ENCODE measurements around the gene ZNF229.

DNA sequence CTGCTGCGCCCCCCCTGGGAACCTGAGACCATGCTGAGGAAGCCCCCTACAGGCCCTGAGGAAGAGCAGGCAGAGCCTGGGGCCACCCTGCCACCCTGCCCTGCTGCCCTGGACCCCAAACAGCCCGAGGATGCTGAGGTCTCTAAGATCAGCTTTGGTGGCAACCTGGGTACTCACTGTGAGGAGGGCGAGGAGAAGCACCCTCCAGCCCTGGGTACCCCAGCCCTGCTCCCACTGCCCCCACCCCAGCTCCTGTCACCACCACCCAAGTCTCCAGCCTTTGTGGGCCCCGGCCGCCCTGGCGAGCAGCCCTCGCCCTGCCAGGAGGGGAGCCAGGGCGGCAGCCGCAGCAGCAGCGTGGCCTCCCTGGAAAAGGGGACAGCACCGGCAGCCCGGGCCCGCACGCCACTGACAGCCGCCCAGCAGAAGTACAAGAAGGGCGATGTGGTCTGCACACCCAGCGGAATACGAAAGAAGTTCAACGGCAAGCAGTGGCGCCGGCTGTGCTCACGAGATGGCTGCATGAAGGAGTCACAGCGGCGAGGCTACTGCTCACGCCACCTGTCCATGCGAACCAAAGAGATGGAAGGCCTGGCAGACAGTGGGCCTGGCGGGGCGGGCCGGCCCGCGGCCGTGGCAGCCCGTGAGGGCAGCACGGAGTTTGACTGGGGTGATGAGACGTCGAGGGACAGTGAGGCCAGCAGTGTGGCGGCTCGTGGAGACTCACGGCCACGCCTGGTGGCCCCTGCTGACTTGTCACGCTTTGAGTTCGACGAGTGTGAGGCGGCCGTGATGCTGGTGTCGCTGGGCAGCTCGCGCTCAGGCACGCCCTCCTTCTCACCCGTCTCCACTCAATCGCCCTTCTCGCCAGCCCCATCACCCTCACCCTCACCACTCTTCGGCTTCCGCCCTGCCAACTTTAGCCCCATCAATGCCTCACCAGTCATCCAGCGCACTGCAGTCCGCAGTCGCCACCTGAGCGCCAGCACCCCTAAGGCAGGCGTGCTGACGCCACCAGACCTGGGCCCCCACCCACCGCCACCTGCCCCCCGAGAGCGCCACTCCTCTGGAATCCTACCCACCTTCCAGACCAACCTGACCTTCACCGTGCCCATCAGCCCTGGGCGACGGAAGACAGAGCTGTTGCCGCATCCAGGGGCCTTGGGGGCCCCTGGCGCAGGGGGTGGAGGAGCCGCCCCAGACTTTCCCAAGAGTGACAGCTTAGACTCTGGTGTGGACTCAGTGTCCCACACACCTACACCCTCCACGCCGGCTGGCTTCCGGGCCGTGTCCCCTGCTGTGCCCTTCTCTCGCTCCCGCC, 4.2 kb downstream of the CIC start:
- PRO-cap: no peak

- PRO-cap: no peak
These were observed 16.4 kb downstream of the CIC start for GRCh38 chr19:42285437-42285828.

DNA sequence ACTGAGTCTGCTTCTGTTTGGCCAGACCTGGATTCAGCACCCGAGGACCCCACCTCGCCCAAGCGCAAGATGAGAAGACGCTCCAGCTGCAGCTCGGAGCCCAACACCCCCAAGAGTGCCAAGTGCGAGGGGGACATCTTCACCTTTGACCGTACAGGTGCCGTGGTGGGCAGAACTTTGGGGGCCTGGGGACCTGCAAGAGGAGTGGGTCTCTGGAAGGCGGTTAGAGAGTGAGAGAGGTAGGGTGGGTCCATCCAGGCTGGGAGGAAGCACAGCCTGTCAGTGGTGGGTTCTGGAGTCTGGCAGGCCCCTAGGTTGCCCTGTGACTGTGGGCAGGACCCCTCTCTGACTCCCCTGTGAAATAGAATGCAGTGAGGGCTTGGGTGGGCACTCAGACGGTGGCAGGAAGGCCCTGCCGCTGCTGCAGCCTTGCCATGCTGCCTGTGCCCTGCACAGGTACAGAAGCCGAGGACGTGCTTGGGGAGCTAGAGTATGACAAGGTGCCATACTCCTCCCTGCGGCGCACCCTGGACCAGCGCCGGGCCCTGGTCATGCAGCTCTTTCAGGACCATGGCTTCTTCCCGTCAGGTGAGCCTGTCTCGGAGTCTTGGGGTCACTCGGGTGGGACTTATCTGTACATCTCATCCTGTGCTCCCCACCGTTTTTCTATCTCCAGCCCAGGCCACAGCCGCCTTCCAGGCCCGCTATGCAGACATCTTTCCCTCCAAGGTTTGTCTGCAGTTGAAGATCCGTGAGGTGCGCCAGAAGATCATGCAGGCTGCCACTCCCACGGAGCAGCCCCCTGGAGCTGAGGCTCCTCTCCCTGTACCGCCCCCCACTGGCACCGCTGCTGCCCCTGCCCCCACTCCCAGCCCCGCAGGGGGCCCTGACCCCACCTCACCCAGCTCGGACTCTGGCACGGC, 7.5 kb upstream of the PRR19 start:
- PRO-cap: no peak

DNA sequence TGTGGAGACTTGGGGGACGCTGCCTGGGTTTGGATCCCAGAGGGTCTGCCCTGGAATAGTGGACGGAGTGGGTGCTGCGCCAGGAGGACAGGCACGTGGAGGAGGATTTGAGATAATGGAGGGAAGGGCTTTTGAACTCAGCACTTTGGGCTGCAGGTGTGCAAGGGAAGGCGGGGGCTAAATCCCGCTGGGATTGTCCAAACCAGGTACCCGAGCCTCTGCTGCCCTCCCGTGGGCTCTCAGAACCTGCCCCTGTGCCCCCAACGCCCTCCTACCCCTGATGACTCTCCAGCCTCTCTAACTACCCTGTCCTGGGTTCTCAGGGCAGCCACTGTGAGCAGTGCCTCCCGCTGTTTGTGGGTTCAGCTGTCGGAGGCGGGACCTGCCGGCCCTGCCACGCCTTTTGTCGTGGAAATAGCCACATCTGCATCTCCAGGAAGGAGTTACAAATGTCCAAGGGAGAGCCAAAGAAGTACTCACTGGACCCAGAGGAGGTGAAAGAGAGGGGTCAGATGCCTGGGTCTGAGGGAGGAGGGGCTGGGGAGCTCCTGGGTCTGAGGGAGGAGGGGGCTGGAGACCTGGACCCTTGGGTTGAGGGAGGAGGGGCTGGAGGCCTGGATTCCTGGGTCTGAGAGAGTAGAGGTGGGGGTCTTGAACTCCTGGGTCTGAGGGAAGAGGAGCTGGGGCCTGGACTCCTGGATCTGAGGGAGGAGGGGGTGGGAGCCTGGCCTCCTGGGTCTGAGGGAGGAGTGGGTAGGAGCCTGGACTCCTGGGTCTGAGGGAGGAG, 20.0 kb downstream of the CNFN start:
- PRO-cap: no peak

DNA sequence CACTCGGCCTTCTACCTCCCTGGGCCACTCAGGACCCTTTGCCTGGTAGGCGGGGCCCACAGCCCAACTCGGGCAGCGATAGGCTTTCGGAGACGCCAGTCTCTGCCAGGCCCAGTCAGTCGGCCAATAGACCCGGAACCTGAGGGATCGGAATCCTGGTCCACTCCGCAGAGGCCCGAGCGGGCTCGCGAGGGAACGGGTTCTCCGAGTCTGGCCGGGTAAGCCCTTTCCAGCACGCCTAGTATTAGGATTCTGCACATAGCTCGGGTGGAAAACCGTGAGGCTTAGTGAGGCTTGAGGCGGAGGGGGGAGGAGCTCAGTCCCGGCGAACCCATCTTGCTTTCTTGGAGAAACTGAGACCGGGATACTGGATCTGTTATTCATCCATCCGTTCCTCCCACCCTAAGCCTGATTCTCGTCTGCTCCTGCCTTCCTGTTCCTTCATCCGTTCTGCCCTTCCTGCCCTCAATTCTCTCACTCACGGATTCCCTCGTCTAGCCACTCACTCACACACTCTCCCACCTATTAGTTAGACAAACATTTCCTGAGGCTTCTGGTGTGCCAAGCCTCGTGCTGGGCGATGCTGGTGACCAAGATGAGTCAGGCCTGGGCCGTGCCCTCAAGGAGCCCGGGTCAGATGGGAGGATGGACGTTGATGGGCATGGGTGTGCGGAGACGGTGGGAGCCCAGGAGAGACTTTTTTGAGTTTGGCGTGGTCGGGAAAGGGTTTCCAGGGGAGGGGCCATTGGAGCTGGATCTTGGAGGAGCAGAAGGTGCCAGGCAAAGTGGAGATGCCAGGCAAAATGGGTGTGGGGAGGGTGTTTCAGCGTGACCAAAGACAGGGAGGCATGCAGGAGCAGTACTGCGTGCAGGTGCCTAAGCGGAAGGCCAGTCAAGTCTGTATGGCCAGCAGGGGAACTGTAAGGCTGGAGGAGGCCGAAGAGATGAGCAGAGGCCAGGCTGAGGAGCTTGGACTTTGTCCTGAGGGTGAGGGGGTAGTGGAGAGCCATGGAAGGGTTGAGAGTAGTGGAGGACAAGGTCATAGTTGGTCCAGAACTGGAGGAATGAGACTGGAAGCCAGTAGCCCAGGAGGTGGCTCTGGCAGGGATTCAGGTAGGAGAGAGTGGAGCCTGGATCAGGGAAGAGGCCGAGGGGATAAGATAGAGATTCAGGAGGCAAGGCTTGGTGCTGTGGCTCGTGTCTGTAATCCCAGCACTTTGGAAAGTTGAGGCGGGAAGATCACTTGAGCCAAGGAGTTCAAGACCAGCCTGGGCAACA, 7.3 kb upstream of the CNFN start:
- PRO-cap: bidirectional peak, plus-strand start at position 170 of the sequence, minus-strand start outside the sequence

DNA sequence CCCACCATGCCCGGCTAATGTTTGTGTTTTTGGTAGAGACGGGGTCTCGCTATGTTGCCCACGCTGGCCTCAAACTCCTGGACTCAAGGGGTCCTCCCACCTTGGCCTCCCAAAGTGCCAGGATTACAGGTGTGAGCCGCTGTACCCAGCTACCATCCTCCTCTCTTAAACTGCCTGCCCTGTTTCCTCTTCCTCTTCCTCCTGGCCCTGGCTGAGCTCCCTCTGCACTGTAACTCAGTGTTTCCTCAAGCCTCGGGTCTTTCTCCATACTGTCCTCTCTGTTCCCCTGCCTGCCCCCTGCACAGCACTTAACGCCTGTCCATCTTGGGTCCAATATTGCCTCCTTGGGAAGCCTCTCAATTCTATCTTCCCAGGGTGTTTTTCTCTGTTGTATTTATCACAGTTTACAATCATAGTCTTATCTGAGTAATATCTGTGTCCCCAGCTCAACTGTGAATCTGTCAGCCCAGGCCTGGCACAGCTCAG, 6.1 kb downstream of the LIPE start:
- PRO-cap: no peak

DNA sequence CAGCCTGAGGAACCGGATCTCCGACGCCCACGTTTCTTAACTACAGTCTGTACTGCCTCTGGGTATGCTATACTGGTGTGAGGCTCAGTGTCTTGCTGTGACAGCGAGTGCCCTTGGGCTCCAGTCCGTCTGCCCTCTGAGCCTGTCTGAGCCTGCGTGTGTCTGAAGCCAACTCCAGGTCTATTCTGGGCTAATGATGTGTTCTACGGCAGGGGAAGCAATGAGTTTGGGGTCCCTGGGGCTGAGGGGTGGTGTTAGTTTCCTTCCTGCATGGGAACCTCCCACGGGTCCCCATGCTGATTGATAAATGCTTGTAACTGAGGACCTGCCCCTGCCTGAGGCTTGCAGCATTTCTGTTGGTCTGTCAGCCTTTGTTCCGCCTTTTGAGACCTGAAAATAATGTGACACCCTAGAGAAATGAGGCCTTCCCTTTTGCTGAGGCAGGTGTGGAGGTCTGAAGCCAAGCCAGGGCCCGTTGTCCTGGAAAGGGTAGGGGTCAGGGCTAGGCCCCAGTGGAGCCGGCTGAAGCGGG, 4.8 kb downstream of the LIPE start:
- PRO-cap: no peak

DNA sequence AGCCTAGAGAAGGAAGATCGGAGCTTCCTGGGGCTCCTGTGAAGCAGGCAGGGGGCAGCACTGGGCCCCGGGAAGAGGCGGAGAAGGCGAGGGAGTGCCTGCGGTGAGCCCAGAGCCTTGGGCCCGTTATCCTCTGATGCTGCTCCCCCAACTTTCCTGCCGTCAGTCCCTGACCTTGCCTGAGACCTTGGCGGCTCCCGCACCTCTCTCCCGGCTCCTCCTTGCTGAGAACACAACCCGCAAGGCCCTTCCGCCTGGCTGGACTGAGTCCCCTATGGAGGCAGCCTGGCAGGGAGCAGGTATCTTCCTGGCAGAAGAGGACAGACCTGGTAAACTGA, 2.4 kb downstream of the LIPE start:
- PRO-cap: no peak

GRCh38 chr19:42558691-42558940, 30.3 kb upstream of the CEACAM1 start:
- PRO-cap: no peak

DNA sequence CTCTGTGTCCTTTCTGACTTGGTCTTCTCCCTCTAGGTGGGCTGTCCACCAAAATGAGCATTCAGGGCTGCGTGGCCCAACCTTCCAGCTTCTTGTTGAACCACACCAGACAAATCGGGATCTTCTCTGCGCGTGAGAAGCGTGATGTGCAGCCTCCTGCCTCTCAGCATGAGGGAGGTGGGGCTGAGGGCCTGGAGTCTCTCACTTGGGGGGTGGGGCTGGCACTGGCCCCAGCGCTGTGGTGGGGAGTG, 8.5 kb downstream of the CD177 start:
- PRO-cap: no peak

DNA sequence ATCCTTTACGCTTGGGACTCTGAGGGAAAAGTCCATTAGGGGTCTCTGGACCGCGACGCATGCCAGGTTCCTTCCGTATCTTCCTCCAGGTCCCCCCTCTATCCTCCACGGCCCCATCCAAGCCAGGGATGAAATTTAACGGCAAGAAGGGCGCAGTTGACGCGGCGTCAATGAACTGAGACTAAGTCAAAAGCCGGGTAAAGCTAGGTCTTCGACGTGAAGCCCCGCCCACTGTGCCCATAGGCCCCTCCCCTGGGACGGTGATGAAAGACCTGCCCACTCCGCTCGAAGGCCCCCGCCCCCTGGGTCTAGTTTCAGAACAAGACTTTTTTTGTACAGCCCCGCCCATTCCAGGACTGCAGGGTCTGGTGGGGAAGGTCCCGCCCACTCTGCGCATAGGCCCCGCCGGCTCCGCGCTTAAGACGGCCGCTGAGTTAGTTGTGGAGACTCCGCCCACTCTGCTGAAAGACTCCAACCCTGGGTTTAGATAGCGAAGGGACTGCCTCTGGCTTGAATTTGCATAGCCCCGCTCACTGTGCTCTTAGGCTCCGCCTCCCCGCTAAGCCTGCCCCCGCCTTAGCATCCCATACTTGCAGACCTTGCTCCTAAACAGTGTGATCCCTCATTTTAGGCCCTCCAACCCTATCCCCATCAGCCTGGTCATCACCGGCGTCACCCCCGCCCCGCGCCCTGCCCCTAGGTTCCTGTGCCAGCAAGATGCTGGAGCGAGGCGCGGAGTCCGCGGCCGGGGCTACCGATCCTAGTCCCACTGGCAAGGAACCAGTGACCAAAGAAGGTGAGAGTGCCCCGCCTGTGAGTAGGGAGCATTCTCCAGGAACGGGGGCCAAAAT, 943 bp downstream of the ZNF575 start:
- PRO-cap: unidirectional peak, minus-strand start at position 183 of the sequence; unidirectional peak, plus-strand start at position 707 of the sequence

DNA sequence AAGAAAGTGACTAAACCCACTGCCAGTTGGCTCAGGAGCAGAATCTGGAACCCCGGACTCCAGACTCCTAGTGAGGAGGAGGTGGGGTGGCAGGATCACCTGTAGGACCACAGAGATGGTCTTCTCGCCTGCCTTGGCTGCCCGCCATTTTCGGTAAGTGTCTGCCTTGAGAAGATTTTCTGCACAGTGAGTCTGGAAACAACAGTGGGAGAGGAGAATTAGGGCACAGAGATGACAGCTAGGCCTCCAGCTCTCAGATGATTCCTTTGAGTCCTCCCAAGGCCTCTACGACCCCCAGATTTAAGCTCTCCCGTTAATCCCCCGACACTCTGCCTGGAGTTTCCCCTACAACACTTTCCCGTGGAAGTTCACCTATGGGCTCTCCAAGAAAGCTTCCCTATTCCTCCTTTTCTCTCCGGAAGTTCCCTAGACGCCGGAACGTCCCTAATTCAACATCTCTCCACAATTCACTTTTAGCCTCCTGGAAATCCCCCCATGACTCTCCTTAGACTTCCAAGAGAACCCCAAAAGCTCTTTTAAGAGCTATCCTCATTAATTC, 437 bp downstream of the XRCC1 start:
- PRO-cap: no peak

DNA sequence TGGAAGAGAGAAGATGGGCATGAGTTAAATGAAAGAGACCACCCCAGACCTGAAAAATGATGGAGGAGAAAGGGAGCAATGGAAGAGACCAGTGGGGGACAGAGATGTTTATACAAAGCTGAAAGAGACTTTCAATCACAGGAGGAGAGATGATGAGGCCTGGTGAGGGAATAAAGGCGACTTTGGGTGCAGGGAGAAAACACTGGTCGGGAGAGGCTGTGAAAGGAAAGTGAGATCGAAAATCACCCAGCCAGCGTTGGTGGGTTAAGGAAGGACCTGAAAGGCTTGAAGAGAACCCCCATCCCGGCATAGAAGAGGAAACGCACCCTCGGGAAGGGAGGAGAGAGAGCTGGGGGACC, 4.3 kb downstream of the PINLYP start:
- PRO-cap: no peak

GRCh38 chr19:43651483-43652665, 12.2 kb upstream of the CADM4 start:
- PRO-cap: no peak

GRCh38 chr19:43674658-43675041, 4.7 kb upstream of the PLAUR start:
- PRO-cap: no peak

GRCh38 chr19:43766193-43766882, 11.6 kb upstream of the SMG9 start:
- PRO-cap: no peak

DNA sequence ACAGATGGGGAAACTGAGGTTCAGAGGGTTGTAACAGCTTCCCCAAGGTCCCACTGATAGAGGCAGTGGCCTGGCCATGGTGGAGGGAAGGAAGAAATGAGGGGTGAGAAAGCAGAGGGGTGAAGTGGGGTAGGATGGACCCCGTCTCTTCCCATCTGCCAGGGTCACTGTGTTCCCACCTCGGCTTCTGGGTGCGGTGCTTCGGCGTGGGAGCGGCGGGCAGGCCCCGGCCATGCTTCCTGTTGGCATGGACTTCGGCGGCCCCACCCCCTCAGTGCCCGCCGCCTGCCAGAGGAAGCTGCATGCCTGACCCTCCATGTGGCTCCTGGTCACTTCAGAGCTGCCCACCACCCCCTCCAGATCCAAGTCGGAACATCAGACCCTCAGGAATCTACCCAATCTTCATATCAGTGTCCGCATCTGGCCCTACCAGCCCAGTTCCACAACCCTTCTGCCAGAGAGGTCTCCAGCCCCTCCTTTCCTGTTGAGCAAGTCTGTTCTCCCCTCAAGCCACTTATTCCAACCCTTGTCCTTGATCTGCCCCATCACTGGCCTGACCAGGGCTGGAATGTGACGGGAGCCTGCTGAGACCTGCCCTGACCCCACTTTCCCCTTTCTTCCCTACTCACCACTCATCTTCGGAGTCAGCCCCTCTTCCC, 1.6 kb downstream of the KCNN4 start:
- PRO-cap: no peak

DNA sequence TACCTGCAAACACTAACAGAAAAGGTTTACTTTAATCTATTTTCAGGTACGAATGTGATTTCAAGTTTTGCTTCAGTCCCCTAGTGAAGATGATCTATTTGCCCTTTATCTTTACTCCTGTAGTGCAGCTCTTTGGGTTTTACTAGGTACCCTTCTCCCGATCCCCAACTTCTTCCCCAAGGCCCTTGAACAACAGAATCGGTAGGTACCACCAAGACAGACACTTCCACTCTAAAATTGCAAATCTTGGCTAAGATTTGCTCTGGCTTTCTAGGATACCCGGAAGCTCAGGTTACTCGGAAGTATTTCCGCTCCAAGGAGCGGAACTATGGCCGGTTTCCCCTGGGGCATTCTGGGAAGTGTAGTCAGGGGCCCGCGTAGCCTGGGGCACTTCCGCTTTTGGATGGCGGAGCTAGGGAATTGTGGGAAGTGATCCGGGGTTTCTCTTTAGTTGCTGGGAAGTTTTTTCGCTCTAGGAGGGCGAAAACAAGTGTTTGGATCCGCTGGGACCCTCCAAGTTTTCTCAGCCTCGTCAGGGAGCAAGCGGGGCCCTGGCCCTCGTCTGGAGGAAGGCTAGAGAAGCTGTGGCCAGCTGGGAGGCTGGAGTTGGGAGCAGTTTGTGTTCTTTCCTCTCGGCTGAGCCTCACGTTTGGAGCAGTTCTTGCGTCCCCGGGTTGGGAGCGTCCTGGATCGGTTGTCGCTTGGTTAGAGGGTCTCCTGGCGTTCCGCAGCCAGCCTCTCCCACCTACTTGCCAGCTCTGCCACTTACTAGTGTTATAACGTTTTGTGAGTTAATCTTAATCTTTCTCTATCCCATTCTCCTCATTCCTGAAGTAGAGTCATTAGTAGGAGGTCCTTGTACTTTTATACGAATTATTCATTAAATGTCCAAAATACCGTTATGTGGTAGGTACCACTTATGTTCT, 5.0 kb upstream of the ZNF227 start:
- PRO-cap: no peak

DNA sequence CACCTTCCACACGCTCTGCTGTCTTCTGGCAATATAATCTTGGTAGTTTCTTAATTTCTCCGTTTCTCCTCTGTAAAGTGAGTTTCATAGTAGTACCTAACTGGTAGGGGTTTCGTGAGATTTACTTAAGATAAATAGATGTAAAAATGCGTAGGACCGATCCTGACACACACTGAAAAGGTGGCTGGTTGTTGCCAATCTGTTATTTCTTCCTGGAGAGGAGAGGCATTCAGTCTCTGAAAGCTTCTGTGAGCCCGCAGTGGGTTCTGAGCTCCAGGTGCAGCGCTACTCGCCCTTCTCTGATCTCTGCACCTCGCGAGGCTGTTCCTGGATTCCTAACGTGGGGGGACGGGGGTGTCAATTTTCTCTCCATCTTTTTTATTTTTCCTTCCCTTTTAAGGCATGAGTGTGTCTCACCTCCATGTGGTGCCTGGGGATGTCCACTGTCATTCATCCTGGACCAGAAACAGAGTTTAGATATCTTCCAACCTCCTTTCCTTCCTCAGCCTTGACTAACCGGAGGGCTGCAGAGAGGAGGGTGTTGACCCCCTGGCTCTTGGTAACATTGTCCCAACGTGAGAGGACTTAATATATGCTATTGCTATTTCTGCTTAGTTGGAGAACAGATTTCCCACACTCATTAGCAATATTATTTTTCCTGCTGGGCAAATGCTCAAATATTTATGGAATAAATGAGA, 630 bp downstream of the ZNF233 start:
- PRO-cap: no peak

DNA sequence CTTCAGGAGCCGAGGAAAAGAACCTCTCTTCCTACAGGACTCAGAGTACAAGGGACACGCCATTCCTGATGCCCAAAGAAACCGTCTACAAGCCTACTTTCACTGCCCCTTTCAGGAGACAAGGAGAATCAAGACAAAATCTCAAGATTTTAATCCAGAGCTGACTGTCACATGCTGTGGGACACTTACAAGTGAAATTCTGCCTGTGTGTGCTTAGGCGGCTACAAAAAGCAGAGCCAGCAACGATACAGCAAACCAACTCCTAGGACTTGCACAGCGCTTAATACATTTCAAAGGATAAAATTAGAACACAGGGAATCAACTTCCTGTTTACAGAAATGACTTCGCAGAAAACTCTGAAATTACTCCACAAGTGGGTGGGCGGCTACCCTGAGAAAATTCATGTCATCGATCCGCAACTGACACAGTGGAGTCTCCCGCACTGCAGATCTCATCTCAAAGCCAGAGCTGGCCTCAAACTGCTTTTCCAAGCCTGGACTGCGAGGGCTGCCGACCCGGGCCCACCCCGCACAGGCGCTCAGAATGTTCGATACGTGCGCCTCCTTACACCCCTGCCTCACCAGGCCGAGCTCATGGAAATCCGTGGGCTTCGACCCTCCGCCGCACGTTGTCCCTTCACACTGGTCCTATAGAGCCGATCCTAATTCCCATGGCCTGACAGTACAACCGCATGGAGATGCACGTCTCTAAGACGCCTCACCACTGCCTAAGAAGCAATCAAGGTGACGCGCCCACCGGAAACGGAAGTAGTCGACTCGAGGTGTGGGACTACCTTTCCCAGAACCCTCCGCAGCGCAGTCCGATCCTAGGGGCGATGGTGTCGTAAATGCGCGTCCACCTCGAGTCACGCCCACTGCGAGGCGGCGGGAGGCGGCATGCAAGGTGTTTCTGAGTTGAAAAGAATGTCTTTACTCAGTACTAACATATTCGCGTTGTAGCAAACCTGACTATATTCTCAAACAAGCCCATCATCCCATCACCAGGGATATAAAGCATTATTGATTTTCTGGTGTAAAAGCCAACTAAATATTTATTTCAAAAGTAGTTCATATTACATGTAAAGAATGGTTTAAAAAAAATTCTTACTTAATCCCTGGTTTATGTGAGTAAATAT, at the start of gene ZNF229:
Gene ZNF229 (minus strand): TSS at position 745 of the 1,135 bp plus-strand sequence.
- PRO-cap: no peak

Measured in left common carotid artery plus branches (tissue), 1 donor.